Neutrophil (primary cell): ENCODE data around the genes SLC38A7, CMTM3, TERB1 and NAE1.

- PRO-cap: no peak
Measured at GRCh38 chr16:58543559-58543991, 28.3 kb downstream of the SETD6 start.

GRCh38 chr16:58652760-58653026 is 23.1 kb upstream of the CNOT1 start:
- PRO-cap: no peak

DNA sequence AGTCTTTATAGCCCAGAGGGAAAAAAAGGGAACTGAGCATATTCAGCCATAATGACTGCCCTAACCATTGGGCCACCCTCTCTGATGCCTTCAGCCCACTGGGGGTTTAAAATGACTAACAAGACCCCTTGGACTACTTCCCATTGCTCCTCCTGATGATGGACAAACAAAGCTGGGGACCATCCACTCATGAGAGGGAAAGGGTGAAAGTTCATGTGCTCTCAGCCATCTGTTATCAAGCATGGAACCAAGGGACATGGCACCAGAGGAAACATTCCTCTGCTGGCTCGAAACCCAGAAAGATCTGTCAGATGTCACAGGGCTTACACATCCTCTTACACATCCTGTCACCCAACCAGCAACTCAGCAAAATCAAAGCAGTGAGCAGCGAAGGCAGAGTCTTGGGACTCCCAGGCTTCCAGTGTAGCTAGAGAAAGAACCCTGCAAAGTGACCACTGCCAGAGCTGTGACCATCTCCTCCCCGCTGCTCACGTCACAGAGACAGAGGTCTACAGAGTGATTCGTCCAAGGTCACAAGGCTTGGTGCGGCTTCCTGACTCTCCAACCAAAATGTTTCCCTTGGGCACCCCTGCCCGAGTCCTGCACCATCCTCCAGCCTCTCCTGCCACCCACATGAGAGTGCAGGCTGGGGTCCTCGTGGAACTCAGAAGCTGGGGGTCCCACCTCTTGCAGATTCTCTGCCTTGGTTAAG is 1.2 kb downstream of the SLC38A7 start:
- PRO-cap: no peak

GRCh38 chr16:58683897-58684924 is at the start of gene SLC38A7:
SLC38A7 (minus strand) TSS chr16:58684770.
- PRO-cap: no peak

DNA sequence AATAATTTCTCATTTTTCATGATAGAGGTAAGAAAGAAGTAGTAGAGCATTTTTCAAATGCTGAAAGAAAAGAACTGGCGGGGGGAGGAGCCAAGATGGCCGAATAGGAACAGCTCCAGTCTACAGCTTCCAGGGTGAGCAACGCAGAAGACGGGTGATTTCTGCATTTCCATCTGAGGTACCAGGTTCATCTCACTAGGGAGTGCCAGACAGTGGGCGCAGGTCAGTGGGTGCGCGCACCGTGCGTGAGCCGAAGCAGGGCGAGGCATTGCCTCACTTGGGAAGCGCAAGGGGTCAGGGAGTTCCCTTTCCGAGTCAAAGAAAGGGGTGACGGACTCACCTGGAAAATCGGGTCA is 1513.6 kb downstream of the CDH8 start:
- PRO-cap: no peak

- PRO-cap: no peak
Measured at GRCh38 chr16:60811104-60811813, 1225.0 kb downstream of the CDH8 start.

DNA sequence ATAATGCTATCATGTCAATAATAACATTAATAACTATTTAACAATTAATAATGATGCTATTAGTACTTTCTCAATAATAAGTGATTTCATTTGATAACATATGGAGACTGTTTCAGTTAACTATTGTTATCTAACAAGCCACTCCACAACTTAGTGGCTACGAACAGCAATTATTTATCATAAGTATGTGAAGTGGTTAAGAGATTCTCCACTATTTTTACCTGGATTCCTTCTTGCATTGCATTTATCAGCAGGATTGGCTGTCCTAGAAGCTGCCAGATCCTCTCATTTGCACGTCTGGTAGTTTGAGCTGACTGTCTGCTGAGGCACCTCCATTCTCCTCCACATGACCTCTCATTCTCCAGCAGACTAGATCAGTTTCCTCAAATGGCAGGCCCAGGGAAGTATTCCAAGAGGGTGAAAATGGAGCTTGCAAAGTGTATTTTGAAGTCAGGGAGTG is 870.2 kb downstream of the CDH11 start:
- PRO-cap: no peak

DNA sequence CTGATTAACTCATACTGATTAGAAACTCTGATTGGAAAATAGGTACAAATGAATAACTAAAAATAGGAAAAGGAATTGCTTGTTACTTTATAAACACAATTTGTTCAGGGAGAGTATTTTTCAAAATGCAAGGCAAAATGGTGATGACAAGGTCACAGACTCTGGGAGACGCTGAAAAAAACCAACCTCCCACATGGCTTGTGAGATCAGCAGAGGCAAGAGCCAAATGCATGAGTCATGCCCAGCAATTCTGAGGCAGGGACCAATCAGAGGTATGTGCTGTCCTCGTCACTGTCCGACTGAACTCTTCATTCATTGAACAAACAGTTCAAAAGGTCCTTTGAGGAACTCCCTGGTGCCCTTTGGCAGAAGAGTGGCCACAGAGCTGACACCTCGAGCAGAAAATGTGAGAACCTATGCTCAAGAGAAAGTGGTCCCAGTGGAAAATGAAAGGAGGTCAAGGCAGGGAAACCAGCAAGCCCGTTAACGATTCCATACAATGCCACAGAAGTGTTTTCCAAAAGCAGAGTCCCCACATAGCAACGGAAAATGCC is 51.0 kb downstream of the CDH11 start:
- PRO-cap: no peak

DNA sequence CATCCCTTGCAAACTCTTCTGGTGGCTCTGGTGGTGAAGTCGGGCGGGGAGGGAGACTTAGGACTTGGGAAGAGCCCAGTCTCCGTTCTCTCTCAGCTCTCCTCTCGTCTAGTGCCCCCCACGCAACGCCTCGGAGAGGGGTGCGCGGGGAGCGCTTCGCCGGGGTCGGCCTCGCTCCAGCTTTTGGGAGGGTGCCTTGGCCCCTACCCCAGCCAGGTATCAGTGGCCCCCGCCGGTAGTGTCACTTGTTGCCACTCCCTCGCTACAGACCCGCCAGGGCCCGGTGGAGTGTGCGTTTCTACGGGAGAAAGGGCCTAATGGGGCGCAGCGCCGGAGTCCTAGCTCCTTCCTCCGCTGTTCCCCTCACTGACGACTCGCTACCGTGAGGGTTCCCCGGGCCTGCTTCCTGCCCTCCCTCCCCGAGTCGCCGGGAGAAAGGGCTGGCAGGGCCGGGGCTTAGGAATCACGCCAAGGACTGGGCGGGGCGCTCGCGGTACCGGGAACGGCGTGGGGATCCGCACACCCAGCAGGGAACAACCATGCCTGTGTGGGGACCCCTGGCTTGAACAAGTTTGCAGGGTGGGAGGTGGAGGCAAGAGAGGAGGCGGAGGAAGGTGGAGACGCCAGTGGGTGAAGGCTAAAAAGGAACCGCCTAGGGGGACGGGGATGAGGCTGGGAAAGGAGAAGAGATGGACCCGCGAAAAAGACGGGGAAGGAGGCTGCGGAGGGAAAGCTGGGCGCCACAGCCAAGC is 975 bp upstream of the CDH11 start:
- PRO-cap: no peak

- PRO-cap: no peak
Measured at GRCh38 chr16:65310626-65310933, 188.7 kb upstream of the CDH11 start.

- PRO-cap: no peak
Measured at GRCh38 chr16:65689837-65690177, 567.9 kb upstream of the CDH11 start.

DNA sequence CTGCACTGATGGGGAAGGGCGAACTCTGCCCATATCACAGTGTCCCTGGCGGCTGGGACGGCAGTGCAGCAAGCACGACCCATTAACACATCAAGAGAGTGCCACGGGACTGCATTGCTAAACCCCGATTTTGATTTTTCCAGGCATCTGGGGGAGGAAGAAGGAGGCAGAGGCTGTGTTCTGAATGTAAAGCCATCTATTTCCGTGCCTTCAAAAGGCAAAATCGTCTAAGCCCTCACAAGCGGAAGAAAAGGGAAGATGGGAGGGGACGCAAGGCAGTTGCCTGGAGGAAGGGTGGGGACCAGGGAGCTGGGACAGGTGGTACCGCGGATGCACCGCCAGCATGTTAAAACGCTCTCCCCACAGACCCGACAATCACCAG is 238.9 kb upstream of the CDH5 start:
- PRO-cap: no peak

DNA sequence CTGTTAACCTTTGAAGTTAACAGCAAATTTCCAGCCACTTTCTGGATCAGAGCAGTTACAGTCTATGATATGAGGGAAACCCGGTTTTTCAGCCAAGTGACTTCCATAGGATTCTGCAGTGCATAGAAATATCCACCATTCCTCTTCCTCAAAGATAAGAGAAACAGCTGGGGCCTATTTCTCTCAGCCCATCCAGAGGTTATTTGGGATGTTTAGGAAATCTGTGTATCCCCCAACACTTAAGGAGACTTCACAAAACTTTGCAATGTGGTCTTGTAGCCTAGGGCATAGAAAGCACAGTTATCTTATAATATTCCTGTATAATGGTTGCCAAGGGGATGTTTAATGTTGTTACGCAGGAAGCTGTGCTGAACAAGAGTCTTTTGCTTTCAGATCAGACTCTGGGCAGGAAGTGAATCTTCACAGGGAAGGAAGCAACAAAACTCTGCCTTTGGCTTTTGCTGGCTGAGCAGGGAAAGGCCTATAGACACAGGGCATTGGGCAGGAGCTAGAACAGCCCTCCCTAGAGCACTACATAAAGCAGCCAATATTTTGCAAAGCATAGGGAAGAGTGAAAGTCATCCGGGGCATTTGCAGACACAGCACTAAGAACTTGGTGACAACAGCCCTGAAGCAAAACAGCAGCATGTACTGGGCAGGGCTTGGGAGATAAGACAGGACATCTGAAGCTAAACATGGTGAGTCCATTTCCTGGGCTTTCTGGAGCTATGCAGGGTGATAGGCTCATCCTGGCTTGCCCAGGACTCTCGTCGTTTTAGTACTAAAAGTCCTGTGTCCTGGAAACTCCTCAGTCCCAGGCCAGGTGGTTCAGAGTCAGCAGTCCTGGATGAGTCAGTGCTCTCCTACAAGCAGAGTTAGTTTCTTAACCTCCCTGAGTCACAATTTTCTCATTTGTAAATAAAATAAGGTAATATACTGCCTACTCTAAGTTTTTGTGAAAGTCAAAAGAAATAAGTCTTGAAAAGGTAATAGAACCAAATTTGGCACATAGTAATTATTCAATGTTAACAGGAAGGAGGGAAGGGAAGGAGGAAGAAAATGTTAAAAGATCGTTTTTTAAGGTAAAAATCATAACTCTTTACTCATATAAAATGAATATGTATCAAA is 18.6 kb upstream of the BEAN1 start:
- PRO-cap: no peak

DNA sequence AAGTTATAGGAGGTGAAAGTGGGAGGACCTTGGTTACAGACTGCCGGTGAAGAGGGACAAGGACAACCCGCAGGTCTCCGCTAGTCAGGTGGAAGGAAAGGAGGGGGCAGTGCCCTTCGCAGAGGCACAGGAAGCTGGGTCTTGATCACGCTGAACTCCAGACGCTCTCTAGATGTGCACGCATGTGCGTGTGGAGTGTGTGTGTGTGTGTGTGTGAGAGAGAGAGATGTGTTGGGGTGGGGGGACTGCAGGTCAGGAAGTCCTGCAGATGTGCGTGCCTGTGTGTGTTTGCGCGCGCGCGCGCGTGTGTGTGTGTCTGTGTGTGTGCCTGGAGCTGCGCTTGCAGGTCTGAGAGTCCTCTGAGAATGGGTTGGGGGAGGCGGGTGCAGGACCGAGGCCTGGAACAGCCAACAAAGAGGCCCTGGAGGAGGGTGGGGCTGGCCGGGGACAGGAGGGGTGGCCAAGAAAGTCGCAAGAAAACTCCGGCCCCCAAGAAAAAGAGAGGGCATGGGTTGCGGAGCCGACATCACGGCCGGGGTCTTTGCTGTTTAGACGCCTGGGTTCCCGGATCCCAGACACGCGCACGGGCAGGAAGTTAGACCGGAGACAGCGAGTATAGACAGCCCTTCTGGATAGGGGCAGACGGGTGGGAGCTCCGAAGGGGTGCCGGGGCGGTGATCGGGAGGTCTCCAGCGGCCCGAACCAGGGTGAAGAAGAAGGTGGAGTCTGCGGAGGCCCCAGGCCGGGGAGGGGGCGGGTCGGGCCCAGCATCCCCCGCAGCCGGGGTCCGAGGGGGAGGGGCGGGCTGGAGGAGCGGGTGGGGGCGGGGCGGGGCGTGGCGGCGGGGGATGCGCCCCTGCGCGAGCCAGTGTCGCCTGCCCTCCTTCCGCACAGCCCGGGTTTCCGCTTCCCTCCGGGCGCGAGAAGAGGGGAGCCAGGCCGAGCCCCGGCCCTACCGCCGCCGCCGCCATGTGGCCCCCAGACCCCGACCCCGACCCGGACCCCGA is at the start of gene CMTM3:
TSS of gene CMTM3 (plus strand) at position 868 of the 1,007 bp plus-strand sequence.
- PRO-cap: no peak

DNA sequence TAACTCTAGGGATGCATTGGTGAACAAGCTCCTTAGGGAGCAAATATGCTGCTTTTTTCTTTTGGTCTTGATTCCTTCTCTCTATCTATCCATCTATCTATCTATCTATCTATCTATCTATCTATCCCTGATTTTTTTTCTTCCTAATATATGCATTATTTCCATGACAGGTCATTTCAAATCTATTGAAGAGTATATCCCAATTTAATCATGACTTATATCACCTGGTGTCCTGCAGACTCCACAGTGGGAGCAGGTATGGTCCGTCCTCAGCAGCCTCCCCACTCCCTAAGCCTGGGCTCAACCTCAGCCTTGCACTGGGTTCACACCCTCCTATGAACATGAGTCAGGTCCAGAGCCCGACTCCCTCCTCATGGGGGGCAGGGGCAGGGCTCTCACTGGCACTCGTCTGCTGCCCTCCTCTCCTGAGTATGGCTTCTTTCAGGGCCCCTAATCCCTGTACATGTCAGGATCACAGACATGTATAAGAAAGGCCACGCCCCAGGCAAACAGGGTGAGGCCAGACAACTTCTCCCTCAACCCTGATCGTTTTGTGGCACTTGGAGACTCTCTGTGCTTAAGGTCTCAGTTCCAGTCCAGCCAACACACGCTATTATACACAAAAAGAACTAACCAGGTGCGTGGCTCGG is 45.0 kb downstream of the CMTM3 start:
- PRO-cap: no peak

- PRO-cap: no peak
Measured at GRCh38 chr16:66722672-66723949, 26.6 kb upstream of the CMTM4 start.

DNA sequence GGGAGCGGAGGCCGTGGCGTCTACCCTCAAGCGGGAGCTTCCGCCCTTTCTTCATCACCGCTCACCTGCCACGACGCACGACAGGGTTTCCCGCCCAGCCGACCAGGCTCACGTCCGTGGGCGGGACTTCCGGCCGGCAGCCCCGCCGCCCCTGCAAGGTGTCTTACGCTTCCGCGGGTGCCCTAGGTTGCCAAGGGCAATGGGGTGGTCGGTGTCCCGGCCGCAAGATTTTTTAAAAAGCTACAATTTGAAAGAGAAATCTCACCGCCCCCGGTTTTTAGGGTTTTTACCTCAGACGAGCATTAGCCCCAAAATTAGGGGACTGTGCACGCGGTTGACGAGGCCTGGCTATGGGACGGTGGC is at the start of gene TERB1:
TSS of gene TERB1 (minus strand) at position 79 of the 363 bp plus-strand sequence.
- PRO-cap: no peak

DNA sequence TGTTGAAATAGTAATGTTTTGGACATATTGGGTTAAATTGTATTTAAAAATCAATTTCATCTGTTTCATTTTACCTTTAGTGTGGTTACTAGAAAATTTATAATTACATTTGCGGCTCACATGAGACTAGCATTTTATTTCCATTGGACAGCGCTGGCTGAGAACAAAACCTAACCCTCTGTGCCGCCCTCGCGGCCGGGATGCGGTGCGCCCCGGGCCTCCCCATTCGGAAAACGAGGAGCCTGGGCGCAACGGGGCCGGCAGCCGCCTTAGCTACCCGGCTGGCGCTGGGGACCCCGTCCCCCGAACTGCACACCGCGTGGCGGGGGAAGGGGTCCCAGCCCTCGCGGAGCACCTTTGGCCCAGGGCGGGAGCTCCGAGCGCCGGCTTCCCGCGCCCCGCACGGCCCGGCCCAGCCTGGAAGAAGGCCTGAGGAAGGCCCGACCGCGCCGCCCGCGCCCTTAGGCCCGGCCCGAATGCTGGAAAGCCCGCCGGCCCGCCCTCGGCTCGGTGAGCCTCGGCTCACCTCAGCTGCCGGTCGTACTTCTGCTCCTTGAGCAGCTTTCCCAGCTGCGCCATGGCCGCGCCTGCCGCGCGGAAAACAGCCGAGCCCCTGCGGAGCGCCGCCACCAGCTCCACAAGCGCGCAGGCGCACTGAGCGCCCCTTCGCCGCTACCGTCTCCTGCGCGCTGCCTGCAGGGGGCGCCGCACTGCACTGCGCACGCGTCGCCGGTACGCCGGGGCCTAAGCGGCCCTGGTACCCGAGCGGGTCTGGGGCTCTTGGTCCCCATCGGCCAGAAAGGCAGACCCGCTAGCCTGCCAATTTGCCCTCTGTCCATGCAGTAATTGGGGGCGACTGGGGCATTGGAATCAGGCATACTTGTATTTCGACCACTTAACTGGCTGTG is at the start of gene NAE1:
TSS of gene NAE1 (minus strand) at position 656 of the 908 bp plus-strand sequence.
- PRO-cap: no peak

DNA sequence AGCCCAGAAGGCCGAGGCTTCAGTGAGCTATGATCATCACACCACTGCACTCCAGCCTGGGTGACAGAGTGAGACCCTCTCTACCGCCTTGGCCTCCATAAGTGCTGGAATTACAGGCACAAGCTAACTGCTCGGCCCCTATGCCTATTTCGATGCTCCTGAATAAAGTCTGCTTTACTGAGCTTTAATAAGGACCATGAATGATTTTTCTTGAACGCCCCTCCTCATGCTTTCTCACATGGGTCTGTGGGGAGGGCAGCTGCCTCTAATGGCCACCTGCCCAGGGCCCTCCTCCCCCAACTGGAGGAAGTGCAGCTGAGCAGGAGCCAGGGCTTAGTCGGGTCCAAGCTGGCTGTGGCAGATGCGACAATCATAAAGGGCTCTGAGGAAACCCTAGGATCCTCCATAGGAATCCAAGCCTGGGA is 15.9 kb upstream of the CBFB start:
- PRO-cap: no peak

DNA sequence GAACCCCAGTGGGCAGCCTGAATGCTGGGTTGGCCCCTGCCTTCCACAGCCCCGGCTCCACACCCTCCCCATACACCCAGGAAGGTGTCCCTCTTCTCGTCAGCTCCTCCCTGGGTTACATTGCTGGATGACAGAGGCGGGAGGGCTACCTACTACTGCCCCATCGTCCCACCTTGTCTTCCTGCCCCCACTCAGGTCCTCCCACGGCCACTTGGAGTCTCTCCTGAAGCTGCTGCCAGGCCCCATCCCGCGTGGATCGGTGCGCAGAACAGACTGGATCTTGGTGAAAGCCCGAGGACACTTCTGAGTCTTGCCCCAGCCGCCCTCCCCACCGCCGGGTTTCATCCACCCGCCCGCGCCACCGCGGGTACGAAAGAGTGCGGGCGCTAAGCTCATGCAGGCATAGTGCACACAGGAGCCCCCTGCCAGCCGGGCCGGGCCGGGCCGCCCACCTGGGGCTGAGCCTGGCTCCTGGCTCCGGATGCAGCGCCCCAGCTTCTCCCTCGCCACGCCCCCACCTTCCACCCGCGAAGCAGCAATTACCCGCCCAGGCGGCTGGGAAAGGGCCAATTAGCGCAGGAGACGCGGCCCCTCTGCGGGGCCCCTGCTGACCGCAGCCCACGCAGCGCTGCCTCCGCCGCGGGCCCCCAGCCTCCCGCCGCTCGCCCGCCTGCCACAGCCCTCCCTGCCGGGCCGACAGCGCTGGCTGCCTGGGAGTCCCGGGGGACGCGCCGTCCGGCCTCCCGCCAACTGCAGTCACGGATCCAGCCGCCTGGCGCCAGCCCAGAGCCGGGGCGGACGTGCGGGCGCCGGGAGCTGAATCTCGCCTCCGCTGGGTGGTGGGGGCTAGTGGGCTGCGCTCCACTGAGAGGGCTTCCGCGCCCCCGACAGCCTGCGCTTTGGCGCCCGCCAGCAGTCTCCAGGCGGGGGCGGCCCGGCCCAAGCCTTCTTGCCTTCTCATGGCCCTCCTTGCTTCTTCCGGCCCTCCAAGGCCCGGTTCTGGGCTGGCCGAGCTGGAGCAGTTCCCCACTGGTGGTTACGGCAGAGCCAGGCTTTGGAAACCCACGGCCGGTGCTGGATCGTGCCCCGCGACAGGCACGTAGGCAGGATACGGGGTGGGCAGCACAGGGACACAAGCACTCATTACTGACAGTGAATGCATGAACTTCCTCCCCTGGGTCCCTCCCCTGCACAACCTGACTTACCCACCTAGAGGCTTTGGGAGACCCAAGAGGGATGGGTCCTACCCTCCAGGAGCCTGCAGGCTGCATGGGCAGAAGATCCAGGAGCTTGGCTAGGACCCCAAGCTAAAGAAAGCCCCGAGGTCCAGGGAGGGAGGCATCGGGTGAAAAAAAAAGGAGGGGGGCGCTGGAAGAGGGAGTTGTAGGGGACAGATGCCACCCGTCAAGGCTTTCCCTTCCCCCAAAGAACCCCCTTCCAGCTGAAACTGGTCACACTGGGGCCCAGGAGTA is 15.0 kb upstream of the CBFB start:
- PRO-cap: no peak